NB4 (cell line): Measurements from ENCODE around the gene BAIAP2.

- RRBS: no CpG with 5 or more reads among the region's 14 CpGs
Observed at GRCh38 chr17:80327609-80328135, 67.0 kb downstream of the RNF213 start.

- RRBS: no CpG with 5 or more reads among the region's 15 CpGs
Observed at GRCh38 chr17:80384643-80385232, 30.2 kb upstream of the ENDOV start.

GRCh38 chr17:80385932-80386651, 28.9 kb upstream of the ENDOV start:
- RRBS: no CpG with 5 or more reads among the region's 20 CpGs

DNA sequence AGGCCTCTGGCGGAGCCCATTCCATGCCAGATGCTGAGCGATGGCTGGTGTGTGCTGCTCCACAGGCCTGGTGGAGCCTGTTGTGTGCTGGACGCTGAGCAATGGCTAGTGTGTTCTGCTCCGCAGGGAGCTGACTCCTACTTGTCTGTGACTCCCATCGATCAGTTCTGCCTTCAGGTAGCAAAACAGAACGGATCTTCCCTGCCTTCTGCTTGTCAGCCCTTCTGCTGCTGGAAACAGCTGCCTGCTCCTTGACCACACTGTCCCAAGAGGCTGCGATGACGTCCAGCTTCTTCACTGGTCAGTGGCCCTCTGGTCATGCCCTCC, 4.4 kb downstream of the ENDOV start:
- RRBS: no CpG with 5 or more reads among the region's 8 CpGs

- RRBS: 78% methylated on average over 9 of the region's 34 CpGs
Observed at GRCh38 chr17:80498130-80498801, 21.9 kb upstream of the NPTX1 start.

DNA sequence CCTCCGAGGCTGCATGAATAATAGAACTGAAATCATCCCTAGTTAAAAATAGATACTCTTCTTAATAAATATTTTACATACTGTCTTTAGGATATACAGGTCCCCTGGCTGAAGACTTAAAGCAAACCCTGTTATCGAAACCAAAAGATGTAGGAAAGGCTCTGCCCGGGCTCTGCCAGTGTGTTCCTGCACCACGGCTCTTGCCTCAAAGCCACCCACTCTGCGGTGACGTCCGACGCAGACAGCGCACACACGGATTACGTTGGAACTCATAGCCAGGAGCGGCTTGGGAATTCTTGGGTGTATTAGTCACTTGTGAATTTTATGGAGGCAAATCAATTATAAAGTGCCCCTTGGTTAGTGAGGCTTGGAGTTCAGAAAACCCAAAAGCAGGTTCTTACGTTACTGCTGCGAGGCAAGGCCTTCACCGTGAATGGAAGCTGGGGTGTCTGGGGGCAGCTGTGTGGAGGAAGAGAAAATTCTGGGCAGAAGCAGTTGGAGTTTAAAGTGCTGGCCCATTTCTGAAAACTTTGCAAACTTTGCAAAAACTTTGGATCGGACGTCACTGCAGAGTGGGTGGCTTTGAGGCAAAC, 25.6 kb upstream of the NPTX1 start:
- RRBS: no CpG with 5 or more reads among the region's 17 CpGs

- RRBS: 97% methylated on average over 5 of the region's 41 CpGs
Observed at GRCh38 chr17:80964172-80964821, 27.3 kb upstream of the CHMP6 start.

DNA sequence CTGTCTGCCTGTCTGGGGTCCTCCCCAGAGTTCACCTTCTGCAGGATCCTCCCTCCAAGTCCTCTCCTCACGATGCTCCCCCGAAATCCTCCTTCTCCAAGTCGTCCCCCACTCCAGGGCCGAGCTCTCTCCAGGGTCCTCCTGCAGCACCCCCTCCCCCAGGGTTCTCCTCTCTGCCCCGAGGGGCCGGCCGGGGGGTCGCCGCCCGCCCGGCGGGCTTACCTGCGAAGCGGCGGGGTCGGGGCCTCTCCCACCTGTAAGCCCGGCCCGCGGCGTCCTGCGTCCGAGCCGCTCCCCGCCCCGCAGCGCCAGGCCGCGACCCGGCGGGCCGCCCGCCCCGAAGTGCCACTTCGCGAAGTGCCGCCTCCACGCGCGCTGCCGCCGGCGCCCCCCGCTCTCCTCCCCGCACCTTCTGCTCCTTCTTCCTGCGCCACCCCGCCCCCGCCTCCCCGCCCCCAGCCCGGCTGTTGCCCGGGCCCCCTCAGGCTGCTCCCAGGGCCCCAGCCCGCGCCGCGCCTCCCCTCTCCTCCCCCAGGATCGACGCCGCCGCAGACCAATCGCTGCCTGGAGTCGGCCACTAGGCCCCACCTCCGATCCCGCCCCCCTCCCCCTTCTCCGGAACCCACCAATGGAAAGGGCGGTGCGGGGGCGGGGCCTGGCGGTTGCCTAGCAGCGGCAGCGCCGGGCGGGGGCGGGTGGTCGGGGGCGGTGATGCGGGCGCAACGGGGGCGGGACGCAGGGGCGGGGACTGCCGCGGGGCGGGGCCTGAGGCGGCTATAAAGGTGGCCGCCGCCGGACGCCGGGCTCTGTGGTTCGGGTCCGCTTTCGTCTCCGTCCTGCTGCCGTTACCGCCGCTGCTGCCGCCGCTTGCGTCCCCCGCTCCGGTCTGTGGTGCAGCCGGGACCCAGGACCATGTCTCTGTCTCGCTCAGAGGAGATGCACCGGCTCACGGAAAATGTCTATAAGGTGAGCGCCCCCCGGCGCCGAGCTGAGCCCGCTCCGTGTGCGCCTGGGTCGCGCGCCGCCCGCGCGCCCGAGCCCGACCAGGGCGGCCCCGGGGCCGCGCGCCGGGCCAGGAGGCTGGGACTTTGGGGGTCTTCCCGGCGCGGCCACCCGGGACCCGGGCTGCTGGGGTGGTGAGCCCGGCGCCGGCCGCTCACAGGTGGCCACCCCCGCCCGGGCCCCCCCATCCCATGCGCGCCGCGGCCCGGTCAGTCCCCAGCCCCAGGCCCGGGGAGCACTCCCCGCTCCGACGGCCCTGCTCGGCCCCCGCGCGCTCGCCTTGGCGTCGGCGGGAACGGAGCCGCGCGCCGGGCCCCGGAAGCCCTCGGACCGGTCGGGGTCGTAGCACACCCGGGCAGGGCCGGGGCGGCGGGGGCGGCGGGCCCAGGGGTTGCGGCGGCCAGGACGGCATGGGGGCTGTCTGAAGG, at the start of gene BAIAP2:
Gene BAIAP2 (plus strand): TSS at position 809 of the 1,430 bp plus-strand sequence.
- RRBS: 3% methylated on average over 83 of the region's 174 CpGs

DNA sequence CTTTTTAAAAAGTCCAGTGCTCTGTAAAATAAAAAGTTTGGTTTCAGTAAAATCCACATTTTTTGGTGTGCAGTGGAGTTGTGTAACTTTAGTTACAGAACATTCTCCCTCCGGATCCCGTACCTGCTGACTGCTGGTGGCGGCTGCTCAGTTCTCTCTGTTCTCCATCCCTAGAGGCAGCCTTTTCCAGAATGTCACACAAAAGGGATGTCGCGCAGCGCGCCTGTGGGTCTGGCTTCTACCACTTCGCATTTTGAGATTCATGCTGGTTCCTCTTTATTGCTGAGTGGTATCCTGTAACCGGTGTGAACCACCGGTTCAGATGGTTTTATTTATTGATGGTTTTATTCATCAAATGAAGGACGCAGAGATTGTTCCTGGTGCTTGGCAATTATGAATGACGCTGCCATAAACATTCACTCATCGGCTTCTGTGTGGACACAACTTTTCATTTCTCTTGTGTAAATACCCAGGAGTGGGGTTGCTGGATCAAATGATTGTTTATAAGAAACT, 1.0 kb upstream of the CEP131 start:
- RRBS: no CpG with 5 or more reads among the region's 13 CpGs

DNA sequence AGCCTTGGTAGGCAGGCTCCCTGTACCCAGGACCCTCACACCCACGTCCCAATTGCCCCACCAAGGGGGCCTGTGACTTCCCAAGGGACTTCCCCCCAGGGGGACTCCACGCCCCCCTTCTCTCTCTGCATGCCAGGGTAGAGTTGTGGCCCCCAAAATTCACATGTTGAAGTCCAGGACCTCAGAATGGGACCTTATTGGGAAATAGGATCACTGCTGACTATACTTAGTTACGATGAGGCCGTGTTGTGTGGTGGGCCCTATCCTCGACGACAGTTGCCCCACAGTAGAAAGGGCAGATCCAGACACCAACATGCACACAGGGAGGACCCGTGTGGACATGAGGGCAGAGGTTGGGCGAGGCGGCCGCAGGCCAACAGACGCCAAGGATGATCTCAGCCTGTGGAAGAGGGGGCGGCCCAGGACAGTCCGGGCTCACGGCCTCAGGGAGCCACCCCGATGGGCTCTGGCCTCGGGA, 8.9 kb upstream of the SLC38A10 start:
- RRBS: no CpG with 5 or more reads among the region's 16 CpGs

DNA sequence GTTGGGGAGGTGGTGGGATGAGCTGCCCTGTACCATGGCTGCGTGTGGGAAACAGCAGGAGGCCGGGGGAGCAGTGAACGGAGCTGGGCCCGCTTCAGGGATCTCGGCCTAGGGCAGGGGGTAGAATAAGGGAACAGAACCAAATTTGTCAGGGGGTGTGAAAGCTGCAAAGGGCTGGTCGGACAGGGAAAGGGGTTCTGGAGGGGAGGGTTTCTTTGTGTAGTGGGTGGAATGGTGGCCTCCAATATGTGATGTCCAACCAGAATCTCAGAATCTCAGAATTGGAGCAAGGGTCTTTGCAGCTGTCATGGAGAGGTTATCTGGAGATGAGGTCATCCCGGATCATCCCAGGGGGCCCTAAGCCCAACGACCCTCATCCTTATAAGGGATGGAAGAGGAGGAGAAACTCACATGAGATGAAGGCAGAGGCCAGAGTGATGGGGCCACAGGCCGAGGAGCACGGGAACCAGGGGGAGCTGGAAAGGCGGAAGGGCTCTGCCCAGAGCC, 10.2 kb upstream of the SLC38A10 start:
- RRBS: no CpG with 5 or more reads among the region's 11 CpGs

DNA sequence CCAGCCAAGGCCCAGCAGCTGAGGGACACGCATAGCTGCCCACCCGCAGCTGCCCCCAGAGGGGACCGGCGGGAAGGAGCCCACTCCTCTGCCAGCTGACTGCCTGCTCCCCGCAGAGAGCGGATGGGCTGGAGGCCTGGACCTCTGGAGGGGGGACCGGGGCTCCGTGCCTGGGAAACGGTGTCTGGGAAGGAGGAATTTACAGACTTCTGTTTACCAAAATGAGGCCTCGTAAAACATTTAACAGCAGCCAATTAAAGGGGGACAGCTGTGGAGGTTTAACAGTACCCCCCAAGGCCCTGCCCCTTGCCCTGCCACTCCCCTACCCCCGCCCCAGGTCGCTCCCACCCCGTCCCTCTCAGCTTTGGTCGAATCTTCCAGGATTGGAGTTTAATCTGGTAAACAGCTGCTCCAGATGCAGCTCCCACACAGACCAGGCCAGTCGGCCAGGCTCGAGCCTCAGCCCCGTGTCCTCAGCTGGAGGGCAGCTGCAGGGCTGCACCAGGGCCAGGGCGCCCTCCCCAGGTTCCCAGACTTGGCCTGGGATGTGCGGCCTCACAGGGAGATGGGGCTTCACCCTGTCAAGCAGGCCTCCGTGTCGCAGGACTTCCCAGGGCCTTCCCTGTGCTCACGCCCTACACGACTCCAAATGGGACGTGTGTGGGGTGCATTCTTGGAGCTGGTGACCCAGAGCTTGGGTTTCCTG, 41.2 kb downstream of the BAHCC1 start:
- RRBS: 100% methylated on average over 3 of the region's 24 CpGs

DNA sequence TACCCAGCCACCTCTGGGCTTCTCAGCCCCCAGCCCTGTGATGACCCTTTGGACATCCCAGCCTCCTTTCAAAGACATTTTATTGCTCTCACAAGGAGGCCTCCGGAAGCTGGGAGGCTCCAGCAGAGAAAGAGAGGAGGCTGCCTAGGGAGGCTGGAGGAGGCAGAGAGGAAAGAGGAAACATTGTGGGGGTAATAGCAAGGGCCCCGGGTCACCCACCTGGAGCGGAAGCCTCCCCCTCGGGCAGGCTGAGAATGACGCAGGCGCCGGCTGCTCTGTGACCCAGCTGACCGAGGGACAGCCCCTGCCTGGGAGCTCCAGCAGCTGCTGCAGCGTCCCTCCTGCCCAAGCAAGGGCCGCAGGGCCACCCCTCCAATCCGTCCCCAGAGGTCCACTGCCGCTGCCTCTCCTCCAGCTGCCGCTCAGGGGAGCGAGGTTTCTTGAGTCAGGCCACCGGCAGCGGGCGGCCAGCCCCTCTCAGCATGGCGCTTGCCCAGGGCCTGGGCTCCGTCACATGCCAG, 29.4 kb downstream of the ACTG1 start:
- RRBS: 71% methylated on average over 7 of the region's 19 CpGs

DNA sequence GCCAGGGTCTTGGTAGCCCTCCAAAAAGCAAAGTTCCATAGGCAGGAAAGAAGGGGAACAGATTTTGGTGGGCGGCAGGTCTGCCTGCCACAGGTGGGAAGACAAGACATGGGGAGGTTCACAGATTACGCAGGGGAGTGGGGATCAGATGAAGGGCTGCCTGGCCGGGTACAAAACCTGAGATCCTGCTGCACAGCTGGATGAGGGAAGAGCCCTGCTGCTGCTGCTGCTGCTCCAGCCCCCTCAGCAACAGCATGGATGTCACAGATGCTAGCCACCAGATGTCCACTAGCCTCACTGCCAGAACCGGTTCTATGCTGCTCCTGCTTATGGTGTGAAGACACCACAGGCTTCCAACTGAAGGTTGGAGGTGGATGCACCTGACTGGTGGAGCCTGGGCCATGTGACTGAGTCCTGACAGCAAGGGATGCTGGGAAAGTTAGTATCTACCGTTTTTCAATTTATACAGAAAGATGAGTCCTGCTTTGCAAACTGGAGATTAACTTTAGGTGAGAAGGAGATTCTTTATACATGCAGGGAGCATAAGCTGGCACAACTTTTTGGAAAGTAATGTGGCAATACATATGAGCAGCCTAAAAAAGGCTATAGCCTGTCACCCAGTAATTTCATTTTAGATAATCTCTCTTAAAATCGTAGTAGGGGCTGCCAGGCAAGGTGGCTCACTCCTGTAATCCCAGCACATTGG, 17.6 kb downstream of the ACTG1 start:
- RRBS: no CpG with 5 or more reads among the region's 6 CpGs

DNA sequence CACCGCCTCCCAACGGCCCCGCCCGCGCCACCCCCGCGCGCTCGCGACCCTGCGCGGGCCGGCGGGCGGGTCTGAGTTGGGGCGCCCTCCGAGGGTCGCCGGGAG, 227 bp upstream of the ACTG1 start:
- RRBS: 1% methylated on average over 16 of the region's 19 CpGs

DNA sequence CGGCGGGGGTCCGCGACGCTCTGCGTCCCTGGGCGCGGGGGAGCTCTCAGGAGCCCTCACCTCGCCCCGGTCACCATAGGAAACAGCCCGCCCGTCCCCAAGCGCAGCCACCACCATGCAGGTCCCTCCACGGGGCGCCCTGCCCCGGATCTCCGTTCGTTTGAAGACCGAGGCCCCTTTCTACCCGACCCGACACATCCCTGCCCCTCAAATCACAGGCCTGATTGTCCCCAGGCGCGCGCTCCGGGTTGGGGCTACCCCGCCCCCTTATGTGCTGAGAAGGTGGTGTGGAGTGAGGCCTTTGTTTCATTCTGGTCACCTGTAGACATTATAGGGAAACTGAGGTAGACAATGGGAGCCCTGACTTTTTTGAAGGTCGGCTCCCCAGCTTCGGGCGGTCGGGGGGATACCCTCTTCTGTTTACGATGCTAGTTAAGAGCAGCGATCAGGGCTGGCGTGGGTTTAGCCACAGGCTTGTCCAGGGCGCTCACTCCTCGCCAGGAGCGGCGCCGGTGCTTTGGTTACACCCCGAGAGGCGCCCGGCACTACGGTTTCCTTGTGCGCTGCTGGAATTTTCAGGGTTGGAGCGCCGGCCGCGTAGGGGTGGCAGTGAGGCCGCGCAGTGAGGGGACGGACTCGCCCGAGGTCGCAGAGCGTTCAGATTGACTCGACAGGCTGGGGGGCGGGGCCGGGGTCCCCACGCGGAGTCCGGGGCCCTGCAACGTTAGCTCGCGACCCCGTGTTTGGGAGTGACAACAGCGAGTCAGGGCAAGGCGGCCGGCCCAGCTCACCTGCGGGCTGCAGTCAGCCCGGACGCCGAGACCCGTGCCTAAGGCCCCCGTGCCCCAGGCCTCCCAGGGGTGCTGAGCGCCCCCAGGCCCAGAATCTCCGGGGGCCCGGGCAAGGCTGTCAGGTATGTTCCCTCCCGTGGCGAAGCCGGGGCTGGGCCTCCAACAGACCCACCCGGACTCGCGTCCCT, 998 bp upstream of the ACTG1 start:
- RRBS: 15% methylated on average over 49 of the region's 82 CpGs

GRCh38 chr17:81514287-81514988, 1.8 kb upstream of the ACTG1 start:
- RRBS: 3% methylated on average over 40 of the region's 87 CpGs

DNA sequence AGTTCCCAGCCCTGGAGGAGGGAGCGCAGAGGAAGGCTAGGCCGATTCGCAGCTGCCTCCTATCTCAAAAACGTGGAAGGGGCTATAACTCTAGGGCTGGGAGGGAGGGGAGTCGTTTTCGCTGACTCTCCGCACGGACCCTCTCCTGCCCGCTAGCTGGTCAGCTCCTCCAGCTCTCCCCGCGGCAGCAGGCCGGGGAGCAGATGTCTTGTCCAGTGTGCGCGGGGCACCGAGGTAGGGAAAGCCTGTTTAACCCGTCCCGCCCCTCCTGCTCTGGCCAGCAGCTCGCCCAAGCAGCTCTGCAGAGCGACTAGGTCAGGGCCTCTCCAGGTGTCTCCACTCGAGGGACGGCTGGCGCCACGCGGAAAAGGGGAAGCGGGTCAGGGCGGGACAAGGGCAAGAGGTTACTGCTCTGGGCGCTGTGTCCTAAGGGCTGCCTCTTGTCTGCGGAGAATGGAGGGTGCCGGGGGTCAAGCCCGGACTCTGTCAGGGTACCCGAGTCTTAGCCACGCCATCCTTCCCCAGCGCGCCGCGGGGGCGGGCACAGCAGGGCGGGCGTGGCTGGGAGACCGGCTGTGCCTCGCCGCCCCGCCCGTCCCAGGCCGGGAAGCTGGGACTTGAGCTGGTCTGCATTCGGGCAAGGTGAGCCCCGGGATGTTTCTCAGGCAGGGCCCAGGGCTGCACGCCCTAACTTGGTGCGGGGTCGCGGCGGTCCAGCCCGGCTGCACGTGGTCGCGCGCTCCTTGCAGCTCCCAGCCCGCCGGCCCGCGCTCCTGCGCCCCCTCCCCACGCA, 6.1 kb upstream of the ACTG1 start:
- RRBS: 31% methylated on average over 26 of the region's 63 CpGs

- RRBS: no CpG with 5 or more reads among the region's 42 CpGs
Observed at GRCh38 chr17:81546897-81547717, 5.0 kb downstream of the FAAP100 start.

GRCh38 chr17:81551905-81552273, 264 bp downstream of the FAAP100 start:
- RRBS: under 1% methylated on average over 37 of the region's 50 CpGs